NB4 (cell line): ENCODE measurements around the gene OR51D1.

DNA sequence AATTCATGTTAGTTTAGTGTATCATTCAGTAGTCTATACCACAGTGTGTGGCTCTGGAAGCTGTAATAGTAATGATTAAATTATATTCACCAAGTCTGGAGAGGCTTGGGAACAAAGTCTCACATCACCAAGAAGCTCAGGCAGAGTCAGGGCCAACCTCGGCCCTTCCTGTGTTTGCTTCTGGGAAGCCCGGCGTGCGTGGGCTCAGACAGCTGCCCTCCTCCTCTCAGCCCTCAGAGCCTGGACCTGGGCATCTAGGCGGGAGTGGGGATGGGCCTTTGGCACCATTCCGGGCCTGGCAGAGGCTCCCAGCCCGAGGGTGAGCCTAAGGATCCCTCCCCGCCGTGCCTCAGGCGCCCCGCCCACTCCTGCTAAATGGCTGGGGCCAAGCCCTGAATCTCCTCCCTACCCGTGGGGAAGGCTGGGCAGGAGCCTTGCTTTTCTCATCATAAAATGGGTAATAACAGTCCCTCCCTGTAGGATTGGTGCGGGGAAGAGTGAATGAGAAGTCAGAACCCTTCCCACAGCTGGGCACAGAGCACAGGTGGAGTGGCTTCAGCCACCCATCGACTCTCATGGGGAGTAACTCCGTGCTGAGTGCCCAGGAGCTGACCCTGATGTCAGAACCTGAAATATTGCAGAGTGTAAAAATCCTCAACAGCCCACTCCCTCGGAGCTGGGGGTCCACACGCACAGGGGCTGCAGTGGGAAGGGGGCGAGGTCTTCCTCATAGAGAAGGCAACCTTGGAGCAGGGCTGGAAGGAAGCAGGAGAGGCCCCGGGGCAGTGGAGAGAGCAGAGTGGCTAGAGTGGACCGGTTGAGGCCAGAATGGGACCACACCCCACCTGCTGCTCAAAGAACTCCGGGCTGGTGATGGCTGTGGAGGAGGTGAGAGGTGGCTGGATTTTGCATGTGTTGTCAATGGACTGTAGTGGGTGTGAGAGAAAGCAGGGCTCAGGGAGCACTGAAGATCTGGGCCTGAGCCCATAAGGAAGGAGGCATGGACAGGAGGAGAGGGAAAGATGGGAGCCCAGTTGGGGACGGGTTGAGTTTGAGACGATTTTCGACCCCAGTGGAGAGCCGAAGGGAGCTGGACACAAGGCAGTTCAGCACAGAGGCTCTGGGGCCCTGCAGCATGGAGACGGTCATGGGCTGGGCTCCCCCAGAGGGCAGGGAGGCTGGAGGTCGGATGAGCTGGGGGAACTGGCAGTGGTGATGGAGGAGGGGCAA lies 2.4 kb downstream of the SLC22A18 start:
- RRBS, result 93% methylated on average over 7 of the region's 27 CpGs

- RRBS, result no CpG with 5 or more reads among the region's 6 CpGs
These were observed 9.8 kb downstream of the SLC22A18 start for GRCh38 chr11:2911902-2912189.

DNA sequence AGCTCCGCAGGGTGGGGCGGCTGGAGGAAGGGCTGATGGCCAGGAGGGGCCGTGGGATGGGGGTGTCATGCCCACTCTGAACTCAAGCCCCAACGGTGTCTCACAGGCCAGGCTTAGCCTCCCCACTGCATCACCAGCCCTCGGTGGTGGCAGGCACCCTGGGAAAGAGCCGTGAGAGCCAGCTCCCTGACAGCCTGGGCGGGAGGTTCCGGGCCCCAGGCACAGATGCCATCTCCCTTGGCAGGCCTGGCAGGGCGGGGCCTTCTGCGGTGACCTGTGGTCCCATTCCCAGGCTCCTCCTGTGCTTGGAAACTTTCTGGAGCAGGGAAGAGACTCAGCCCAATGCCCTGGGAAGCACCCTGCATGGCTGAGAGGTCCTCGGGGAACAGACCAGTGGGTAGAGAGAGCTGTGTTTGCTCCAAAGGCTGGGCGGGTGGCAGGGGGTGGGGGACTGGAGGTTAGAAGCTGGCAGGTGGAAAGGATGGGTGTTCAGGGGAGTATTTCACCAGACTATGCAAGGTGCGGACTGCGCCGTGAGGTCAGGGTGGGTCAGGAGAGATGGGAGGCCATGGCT lies 4.8 kb downstream of the PHLDA2 start:
- RRBS, result no CpG with 5 or more reads among the region's 15 CpGs

DNA sequence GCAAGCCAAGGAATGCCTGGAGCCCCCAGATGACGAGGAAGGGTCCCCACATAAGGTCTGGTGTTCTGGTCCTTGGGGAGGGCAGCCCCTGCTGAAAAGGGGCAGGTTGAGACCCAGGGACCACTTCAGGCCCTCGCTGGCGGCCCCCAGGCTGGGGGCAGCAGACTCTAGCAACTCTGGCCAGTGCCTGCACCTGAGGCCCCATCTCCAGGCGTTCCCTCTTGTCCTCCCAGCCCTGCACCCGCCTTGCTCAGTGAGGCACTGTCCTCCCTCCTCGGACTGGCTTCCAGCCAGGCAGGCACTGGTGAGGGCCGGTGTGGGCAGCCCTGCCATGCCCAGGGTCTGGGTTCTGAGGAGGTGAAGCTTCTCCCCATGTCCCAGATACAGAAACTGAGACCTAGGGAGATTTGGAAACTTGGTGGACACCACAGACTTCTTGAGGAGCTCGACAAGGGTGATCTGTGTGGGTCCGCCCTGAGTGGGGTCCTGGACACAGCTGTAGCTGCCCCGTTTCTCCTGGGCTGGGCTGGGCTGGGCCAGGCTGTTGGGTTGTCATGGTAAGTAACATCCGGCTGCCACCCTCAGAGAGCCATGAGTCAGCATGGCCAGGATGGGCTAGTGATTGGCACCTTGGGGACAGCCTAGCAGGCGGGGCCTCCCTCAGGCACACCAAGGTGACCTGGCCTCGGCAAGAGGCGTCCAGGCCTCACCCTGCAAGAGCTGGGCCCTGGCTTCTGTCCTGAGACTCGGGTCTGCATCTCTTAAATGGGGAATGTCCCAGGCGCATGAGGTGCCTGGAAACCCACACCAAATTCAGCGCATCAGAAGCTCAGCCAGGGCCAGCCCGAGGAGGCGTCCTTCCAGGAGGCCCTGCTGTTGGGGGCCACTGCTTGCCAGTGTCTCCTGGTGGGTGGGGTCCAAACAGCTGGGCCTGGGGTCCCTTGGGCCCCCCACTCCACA lies 11.2 kb upstream of the PHLDA2 start:
- RRBS, result no CpG with 5 or more reads among the region's 19 CpGs

- RRBS, result no CpG with 5 or more reads among the region's 19 CpGs
These were observed 30.5 kb upstream of the NAP1L4 start for GRCh38 chr11:3022266-3023432.

- RRBS, result no CpG with 5 or more reads among the region's 20 CpGs
These were observed 13.9 kb downstream of the CARS1 start for GRCh38 chr11:3043020-3043945.

GRCh38 chr11:3105817-3106554 lies 48.8 kb upstream of the CARS1 start:
- RRBS, result 97% methylated on average over 9 of the region's 32 CpGs

DNA sequence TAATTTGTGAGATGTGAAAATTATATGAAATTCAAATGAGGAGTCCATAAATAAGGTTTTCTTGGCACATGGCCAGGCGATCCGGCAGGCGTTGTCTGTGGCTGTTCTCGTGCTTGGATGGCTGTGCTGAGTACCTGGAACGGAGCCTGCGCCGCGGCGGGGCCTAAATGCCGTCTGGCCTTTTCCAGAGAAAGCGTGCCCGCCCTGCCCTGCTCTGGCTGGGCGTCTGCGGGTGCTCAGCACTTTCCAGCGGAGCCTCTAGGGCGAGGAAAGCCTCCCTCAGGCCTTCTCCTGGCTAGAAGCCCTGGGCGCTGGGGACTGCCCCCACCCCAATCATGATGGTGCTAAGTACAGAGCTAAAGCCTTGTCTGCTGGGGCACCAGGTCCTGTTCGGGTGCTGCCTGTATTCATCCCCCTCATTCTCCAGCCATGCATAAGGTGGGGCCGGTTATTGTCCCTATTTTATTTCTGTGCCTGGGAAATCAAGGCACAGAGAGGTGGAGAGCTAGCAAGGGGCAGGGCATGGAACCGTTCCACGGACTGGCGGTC lies 41.7 kb downstream of the OSBPL5 start:
- RRBS, result no CpG with 5 or more reads among the region's 22 CpGs

DNA sequence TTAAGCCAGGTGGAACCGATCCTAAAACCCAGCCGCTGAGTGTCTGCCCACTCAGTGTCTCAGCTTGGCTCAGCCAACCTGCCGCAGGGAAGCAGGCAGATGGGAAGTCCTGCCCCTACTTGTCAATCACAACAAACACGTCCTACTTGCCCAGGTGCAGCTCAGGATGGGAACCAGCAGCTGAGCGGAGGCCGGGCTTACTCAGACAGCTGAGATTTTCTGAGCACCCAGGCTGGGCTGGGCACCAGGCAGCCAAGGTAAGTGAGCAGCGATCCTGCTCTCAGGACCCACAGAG lies 34.5 kb downstream of the OSBPL5 start:
- RRBS, result no CpG with 5 or more reads among the region's 7 CpGs

DNA sequence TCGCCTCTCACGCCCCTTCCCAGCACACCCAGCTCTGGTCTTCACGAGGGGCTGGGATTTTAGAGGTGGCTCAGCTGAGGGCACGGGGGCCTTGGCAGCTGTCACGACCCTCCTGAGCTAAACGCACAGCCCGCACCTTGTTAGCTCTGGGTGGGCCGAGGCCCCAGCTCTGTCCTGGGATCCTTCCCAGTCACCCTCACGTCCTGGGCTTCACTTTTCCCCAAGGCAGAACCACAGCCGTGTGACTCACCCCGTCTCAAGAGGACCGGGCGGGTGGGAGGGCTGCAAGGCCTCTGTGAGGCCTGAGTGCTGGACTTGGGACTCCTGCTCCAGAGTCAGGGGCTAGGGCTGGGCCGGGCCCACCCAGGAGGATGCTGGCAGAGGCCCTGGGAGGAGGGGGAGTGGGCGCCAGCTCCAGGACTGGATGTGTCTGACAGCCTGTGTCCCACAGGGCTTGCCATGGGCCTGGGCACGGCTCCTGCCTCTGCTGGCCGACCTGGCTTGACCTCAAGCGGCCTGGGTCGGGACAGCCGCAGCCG lies 18.2 kb downstream of the OSBPL5 start:
- RRBS, result 82% methylated on average over 1 of the region's 21 CpGs

GRCh38 chr11:3404033-3405439 lies 25.6 kb upstream of the ZNF195 start:
- RRBS, result no CpG with 5 or more reads among the region's 38 CpGs

GRCh38 chr11:3823953-3824599 lies 15.7 kb downstream of the PGAP2 start:
- RRBS, result no CpG with 5 or more reads among the region's 23 CpGs

DNA sequence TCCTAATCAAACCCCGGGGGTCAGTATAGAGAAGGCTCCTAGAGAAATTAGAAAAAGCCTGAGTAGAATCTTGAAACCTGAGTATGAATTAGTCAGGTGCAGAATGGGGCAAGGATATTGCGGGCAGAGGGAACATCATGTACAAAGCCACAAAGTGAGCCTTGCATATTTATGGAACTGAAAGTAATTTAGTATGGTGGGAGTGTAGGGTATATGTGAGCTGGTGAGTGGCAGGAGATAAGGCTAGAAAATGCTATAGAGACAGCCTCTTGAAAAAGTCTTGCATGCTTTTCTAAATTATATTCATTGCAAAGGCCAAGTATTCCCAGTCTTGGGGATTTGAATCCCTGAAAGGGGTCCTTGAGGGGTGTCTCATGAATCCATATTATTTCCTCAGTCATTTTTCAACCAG lies 93.7 kb downstream of the STIM1 start:
- RRBS, result no CpG with 5 or more reads among the region's 2 CpGs

DNA sequence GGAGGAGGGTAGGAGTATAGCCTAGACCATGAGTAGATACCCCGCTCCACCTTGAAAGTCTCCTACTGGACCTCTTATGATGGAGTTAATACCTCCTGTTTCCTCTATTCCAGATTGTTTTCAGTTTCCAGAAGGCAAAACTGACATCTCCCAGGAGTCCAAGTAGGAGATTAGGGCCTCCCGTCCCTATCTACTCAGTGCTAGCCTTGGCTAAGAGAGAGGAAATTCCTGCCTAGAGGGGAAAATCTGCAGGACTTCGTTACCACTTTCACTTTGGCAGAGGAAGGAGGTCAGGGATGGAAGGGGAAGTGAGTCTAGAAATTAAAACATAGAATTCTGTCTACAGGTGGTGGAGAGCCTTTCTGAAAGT lies 2.2 kb upstream of the TRIM68 start:
- RRBS, result no CpG with 5 or more reads among the region's 3 CpGs

DNA sequence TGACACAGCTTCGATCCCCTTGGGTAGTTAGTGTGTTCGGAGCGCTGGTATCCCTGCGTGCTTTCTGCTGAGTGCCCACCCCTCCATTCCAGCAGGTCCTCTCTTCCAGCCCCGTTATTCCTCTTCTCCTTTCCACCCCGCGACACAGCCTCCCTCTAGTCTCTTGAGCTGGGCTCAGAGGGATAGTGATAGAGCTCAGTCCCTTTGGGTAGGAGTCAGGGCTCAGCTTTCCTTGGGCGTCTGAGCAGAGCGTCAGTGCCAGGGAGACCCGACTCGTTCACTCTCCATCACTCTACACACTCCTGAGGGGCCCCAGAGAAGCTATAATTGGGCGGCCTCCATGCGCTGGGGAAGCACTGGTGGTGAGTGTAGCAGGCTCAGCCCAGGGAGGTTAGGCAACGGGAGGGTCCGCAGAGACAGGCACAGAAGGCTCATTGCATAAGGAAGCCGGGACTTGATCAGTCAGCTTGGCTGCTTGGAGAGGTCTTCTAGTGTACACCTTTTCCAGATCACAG lies at the start of gene OR51D1:
Gene OR51D1, plus strand, starts transcription at position 373 of the 515 bp plus-strand sequence.
- RRBS, result 5% methylated on average over 1 of the region's 16 CpGs

DNA sequence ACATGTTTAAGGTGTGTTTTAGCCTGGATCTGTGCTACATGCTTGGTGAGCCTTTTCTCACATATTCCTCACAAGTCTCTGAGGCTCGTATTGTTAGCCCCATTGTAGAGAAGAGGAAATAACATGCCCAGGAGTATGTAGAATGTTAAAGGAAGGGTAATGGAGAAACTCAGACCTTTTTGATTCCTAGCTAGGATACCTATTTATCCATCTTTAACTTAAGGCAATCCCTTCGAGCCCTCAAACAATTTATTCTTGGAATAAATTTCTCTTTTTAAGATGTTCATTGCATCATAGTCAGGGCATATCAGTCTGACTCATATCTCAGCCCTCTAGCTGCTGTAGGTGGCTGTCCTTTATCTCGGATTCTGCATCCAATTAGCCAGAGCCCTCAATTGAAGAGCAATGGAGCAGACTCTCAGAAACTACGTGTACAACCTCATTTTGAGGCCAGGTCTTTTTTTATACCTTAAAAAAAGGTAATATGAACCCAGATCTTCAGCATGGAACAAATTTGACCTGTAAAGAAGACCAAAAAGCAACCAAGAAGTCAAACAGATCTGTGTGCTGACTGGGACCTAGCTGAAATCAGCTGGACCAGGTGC lies 8.8 kb downstream of the OR52A5 start:
- RRBS, result no CpG with 5 or more reads among the region's 4 CpGs

DNA sequence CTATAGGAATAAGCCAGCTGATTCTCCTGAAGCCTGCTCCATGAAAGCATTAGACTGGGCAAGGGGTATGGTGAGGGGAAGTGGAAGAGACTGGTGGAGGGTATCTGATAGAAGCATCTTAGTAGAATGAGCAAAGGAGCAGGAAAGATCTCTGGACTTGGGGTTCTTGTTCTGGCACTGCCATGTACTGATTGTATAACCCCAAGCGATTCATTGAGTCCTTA lies 169 bp downstream of the OR51I2 start:
- RRBS, result no CpG with 5 or more reads among the region's 1 CpG

- RRBS, result no CpG with 5 or more reads among the region's 1 CpG
These were observed 309 bp upstream of the OR52D1 start for GRCh38 chr11:5488068-5488684.

GRCh38 chr11:5690662-5691451 lies 1.3 kb downstream of the TRIM22 start:
- RRBS, result no CpG with 5 or more reads among the region's 17 CpGs